PFSK-1 (cell line): ENCODE measurements around the genes CACNG6 and TARM1.

DNA sequence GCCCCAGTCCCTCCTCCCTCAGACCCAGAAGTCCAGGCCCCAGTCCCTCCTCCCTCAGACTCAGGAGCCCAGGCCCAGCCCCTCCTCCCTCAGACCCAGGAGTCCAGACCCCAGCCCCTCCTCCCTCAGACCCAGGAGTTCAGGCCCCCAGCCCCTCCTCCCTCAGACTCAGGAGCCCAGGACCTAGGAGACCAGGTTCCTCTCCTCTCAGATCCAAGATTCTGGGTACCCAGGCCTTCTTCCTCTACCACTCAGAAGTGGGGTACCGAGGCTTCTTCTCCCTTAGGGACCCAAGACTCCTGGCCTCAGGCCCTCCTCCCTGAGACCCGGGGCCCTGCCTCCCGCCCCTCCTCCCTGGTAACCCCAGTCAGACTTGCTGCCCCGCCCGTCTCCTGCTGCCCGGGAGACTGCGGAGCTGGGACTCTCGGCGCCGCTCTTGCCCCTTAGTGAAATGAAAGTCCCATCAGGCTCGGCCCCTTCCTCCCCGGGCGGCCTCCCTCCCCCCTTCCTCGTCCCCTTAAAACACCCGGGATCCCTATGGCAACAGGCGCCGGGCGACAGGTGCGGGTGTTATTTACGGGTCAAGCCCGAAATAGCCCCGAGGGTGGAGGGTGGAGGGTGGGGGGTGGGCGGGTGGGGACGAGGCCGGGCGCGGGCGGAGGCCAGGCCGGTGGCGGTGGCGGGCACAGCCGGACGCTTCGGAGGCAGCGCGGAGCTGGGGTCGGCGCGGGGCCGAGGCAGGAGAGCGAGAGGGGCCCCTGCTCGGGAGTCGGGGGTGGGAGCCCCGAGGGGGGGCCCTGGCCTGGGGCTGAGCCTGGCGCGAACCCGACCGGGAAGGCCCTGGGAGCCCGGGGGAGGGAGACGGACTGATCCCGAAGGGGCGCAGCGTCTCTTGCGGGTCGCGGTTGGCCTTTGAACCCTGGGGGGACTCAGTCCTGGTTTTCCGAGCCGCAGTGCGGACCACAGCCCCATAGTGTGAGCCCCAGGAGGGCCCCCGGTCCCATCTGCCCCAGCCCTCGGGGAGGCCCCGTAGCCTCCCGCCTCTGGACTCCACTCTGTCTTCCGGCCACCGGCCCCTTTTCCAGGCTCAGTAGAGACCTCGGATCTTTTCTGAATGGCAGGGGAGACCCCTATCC, at the start of gene CACNG6:
Gene CACNG6, plus strand, starts transcription at position 665 of the 1,136 bp plus-strand sequence.
- RRBS = 45% methylated on average over 22 of the region's 66 CpGs

- RRBS = no CpG with 5 or more reads among the region's 19 CpGs
Observed at GRCh38 chr19:54023643-54024115, 32.2 kb downstream of the CACNG6 start.

DNA sequence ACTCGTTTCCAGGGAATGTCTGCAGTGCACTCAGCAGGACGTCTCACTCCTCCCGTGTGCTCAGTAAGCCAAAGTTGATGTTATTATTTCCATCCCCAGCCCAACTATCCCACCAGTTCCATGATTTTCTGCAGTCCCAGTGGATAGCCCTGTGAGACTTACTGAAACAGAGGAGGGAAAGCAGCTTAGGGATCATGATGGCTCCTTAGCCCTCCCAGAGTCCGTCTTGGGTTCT, at the start of gene TARM1:
Gene TARM1, minus strand, starts transcription at position 221 of the 235 bp plus-strand sequence.
- RRBS = no CpG with 5 or more reads among the region's 4 CpGs

GRCh38 chr19:54112231-54112563, 3.3 kb downstream of the TFPT start:
- RRBS = no CpG with 5 or more reads among the region's 2 CpGs

- RRBS = no CpG with 5 or more reads among the region's 30 CpGs
Observed at GRCh38 chr19:54151508-54152386, 7.8 kb downstream of the LENG1 start.

GRCh38 chr19:54179516-54180299, 6.7 kb upstream of the TMC4 start:
- RRBS = 94% methylated on average over 5 of the region's 14 CpGs

GRCh38 chr19:54345883-54346450, 7.0 kb upstream of the LILRA4 start:
- RRBS = no CpG with 5 or more reads among the region's 10 CpGs

DNA sequence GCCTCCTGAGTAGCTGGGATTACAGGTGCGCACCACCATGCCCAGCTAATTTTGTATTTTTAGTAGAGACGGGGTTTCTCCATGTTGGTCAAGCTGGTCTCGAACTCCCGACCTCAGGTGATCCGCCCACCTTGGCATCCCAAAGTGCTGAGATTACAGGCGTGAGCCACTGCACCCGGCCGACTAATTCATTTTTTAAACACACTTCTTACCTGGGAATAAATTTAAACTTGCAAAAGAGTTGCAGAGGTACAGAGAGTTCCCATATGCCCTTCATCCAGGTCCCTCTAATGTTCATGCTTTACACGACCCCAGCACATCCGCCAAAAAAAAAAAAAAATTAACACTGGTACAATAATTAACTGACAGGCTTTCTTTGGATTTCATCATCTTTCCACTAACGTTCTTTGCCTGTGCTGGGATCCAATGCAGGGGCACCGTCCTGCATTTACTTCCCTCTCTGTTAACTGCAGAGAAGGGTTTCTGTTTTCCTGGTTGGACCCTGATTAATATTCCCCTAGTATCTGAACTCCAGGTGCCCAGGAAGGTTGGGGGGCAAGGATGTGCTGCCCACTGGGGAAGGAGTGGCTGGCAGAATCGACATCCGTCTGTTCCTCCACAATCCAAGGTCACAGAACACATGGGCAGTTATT, 4.2 kb upstream of the LAIR1 start:
- RRBS = no CpG with 5 or more reads among the region's 14 CpGs

DNA sequence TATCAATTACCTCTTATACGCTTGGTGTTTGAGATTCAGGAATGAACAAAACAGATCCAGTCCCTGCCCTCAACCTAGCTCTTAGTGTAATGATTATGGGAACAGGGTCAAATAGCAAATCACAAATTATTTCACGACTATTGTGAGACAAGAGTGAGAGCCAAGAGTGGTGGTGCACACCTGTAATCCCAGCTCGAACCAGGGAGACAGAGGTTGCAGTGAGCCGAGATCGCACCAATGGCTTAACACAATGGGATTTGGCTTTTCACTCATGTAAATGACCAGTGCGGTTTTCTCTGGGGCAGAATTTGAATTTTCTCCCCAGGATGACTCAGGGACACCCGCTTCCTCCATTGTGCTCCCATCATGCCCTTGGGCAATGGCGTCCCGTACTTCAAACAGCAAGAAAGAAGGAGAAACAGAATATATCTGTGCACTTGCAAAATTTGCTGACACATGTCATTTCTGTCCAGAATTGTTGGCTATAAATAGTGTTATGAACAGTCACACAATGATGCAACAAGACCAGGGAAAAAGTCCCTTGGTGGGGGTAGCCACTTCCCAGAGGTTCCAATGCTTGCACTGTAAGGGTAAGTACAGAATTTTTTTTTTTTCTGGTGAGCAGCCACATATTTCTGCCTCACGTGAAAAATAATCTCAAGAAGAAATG, 8.9 kb upstream of the LAIR1 start:
- RRBS = no CpG with 5 or more reads among the region's 10 CpGs

- RRBS = no CpG with 5 or more reads among the region's 39 CpGs
Observed at GRCh38 chr19:54375016-54376018, 10.6 kb upstream of the LAIR1 start.

GRCh38 chr19:54419684-54420804, 4.8 kb downstream of the TTYH1 start:
- RRBS = 52% methylated on average over 11 of the region's 40 CpGs

- RRBS = no CpG with 5 or more reads among the region's 47 CpGs
Observed at GRCh38 chr19:54456460-54457339, 6.9 kb downstream of the LENG9 start.

DNA sequence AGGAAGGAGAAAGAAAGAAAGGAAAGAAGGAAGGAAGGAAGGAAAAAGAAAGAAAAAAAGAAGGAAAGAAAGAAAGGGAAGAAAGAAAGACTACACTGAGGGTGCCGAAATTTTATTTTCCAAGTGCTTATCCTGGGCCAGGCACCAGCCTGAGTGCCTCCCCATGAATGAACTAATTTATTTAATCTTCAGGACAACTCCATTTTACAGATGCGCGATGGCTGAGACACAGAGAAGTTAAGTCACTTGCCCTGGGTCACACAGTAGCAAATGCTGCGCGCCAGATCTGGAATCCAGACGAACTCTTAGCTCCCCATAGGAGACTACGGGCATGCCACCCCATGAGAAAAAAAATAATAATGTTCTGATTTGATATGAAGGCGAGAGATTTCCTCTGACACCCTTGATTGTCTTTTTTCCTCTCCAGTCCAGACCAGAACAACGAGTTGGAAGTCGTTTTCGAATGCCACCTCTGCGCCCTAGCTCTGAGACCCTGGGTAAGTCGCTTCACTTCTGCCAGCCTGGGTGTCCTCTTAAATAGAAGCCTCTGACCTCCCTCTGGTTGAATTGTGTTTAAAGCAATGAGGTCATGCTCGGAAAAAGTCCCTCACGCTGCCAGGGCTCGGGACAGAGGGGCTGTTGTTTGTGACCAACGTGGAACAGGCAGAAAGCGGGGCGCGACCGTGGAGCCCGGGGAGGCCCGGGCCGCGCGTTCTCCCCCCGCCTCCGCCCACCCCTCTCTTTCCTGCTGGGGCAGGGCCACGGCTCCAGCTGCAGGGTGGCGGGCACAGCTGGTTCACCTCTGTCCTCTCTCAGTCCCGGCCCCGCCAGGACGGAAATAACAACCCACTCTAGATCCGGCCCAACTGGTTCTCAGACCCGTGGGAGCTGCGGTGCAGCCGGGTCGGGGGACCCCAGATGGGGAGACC, 2.3 kb downstream of the CDC42EP5 start:
- RRBS = 100% methylated on average over 3 of the region's 38 CpGs

DNA sequence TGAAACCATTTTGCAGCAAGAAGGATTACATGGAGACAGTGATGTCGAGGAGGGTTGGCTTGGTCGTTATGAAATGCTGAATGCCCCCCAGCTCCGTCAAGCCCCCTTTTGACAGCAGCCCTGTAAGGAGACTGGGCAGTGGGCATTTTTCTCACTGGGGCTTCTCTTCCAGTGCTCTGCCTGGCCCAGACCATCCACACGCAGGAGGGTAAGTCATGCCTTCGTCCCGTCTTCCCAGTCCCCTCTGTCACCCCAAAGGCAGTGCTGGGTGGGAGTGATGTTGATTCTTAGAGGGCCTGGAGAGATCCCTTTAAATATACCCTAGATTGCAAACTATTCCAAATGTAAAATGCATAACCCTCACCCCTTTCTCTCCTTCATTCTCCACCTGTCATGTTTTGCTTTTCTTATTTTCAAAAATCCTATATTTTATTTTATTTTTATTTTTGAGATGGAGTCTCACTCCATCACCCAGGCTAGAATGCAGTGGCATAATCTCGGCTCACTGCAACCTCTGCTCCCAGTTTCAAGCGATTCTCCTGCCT, 969 bp downstream of the LAIR2 start:
- RRBS = no CpG with 5 or more reads among the region's 8 CpGs

- RRBS = no CpG with 5 or more reads among the region's 28 CpGs
Observed at GRCh38 chr19:54526887-54527556, 24.4 kb downstream of the LAIR2 start.

GRCh38 chr19:54572695-54573360, 762 bp upstream of the LILRA2 start:
- RRBS = no CpG with 5 or more reads among the region's 11 CpGs

DNA sequence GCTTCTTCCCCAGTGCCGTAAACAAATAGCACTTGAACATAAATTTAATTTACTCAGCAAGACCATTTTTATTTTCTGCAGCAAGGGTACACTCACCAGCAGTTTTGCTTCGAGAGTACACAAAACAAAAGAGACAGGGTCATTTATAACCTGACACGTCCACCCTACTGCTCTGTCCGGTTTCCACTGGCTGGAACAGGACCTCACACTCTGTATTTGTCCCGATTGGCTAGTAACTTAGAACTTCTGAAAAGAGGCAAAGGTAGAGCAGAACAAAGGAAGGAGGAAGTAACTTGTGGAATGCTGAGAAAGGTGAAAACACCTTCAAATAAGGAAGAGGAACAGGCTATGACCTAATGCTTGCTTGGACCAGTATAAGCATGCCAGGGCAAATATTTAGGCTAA, 2.4 kb upstream of the LILRB1 start:
- RRBS = no CpG with 5 or more reads among the region's 5 CpGs

- RRBS = no CpG with 5 or more reads among the region's 12 CpGs
Observed at GRCh38 chr19:55013787-55014530, 24.1 kb downstream of the GP6 start.

- RRBS = 2% methylated on average over 11 of the region's 24 CpGs
Observed at GRCh38 chr19:55014813-55015417, 23.1 kb downstream of the GP6 start.

DNA sequence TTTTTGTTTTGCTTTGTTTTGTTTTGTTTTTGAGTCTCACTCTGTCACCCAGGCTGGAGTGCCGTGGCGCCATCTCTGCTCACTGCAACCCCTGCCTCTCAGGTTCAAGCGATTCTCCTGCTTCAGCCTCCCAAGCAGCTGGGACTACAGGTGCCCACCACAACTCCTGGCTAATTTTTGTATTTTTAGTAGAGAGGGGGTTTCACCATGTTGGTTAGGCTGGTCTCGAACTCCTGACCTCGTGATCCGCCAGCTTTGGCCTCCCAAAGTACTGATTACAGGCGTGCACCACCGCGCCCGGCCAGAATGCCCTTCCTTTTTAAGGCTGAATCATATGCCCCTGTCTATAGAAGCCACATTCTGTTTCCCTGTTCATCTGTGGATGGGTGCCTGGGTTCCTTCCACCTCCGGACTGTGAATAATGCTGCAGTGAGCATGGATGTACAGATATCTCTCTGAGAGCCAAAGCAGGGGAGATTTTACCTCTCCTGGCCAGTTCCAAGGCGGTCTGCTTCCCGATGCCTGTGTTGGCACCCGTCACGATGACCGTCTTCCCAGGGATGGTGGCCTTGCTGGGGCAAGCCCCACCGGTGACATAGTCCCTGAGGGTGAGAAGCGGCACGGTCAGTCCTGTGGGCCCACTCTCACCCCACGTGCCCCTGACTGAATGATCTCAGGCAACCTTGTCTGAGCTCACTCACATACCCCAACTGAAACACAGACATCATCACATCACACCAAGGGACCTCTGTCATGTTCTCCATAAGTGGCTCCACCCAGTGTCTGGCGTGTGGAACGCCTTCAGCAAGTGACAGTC, 4.1 kb downstream of the RDH13 start:
- RRBS = 95% methylated on average over 1 of the region's 22 CpGs